Mesenteric fat pad (tissue), 1 donor: ENCODE results near the gene IKZF1.

DNA sequence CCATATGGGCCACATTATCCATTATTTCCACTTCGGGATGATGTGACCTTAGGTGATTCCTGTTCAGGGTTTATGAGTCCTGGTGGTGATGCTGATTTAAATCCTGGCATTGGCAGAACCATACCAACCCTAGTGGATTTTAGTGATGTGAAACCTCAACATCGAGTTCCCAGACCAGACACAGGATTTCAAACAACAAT, 561 bp downstream of the SPATA48 start:
- PRO-cap = no peak

DNA sequence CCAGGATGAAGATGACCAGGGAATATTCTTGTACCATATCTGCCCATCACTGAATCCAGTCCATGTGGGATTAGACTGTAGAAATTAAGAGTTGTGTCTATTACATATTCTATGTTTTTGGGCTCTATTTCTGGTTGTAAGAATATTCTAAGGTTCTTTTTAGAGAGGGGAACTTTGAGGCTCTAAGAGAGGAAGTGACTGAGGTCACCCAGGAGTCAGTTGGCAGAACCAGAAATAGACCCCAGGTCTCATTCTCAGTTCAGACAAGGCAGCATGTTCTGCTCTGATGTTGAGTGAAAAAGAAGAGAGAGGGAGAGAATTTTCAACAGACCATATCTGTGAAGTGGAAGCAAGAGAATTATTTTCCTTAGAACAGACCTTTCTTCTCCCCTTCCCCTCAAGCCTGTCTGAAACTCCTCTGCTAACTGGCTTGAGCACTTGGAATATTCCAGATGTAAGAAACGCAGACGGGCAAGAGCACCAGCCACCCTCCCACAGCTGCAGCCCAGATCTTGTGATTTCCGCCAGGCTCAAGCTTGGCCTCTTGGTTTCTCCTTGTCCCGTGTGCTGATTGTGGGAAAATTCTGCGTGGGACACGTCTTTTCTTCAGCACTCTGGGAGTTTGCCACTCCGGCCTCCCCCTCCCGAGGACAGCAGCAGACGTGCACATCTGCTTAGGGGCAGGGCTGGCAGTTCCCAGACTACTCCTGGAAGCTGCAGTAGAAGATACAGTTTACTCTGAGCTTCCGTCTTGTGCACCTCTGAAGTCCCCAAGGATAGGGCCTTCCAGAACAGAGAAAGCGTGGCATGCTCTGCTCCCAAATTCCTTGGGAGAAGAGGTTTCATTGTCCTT, 22.8 kb upstream of the IKZF1 start:
- PRO-cap = no peak

- PRO-cap = bidirectional peak, plus-strand start at chr7:50304716, minus-strand start at chr7:50304599
Observed at GRCh38 chr7:50304384-50305372, at the start of gene IKZF1. IKZF1 (plus strand) TSS chr7:50304716.

GRCh38 chr7:50306855-50308045, 2.7 kb downstream of the IKZF1 start:
- PRO-cap = no peak

GRCh38 chr7:50316104-50316701, 11.7 kb downstream of the IKZF1 start:
- PRO-cap = no peak

DNA sequence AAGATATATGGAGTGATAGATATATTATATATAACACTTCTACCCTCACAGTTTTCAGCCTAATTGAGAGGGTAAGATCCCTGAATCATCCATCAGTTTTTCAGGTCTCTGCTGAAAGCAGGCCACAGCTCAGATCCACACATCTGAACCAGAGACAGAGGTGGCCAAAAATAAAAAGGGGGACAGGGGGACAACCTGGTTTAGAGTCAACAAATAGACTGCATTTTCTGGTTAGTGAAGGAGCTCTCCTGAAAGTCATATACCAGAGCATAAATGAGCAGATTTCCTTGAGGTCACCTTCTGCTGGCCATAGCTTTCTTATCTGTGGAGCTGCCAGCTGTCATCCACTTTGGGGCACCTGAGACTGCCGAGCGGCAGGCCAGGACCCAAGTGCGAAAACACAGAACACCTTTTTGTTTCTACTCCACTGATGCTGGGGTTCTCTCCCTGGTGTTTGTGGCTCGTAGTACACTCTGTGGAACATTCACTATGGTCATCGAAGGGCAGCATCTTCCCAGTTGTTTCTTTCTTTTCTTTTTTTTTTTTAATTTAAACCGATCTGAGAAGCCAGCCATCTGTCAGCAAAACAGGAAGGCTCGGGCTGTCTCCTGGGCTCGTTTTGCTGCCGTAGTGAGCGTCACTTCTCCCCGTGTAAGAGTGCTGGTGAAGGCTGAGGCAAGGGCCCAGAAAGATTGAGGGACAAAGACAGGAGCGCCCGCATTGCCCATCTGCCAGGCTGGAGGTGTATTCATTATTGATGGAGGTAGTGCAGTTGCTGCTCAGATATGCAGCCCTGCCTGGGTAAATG, 13.5 kb downstream of the IKZF1 start:
- PRO-cap = no peak

GRCh38 chr7:50357872-50358641, 53.5 kb downstream of the IKZF1 start:
- PRO-cap = no peak

- PRO-cap = no peak
Observed at GRCh38 chr7:50405292-50406312, 44.5 kb downstream of the FIGNL1 start.

GRCh38 chr7:50643932-50644638, 78.9 kb upstream of the DDC start:
- PRO-cap = no peak

GRCh38 chr7:50654748-50655277, 89.6 kb upstream of the DDC start:
- PRO-cap = no peak

DNA sequence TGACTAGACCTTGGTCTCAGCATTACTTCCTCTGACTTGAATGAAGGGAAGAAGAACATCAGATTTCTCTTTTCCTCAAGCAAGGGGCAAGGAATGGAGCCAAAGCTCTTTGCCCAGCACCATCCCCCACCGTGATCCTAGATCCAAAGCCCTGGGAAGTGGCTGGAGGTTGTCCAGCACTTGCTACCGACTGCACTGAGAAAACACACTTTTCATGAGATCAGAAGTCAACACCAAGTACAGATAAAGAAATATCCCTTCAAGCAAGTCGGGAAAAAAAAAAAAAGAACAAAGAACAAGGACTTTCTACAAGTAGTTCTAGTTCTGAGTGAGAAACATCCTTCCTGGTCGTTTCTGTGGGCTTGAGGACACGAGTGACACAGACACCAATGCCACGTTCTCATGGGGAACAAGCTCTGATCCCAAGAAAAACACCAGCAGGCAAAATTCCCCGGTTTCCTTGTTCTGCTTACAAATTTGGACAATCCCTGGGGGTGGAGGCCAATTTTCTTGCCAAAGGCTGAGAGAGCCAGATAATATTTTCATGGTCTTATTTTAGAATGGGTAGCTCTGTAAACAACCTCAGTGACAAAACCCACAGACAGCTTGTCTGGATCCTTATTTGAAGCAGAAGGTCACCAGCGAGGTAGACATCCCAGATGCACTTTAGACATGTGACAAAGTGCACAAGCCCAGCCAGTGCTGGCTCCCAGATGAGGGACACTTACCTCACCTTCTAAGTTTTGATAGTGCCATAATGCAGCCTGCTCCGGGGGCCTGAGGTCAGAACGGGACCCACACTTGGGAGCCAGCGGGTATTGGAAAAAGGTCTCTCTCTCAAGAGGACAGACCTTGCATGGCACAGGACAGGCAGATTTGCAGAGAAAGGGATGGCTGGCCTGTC, 102.4 kb upstream of the DDC start:
- PRO-cap = no peak

GRCh38 chr7:50730586-50731210, 52.0 kb downstream of the GRB10 start:
- PRO-cap = no peak

GRCh38 chr7:50781941-50782371, 740 bp downstream of the GRB10 start:
- PRO-cap = no peak

GRCh38 chr7:51186386-51187199, 130.0 kb downstream of the COBL start:
- PRO-cap = no peak

DNA sequence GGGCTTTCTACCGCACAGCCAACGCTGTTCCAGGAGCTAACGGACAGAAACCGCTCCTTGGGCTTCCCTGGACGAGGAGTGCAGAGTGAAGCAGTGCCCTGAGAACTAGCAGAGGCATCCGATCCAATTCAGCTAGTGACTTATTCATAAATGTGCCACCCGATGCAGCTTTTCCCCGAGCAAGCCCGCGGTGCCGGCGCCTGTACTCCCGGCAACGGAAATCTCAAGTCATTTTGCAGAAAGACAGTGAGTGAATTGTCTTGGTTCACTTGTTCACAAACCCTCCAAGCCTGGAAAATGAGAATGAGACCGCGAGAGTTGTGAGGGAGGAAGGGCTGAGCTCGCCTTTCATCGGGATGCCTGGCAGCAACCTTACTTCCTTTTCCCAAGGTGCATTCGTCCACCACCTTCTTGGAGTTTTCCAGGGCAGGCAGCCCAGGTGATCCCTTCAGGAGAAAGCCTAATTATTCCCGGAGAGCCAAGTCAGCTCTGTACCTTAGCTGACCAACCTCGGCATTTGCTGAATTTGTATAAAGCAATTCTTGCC, 87.4 kb downstream of the COBL start:
- PRO-cap = no peak

- PRO-cap = no peak
Observed at GRCh38 chr7:51350188-51350601, 33.6 kb upstream of the COBL start.

GRCh38 chr7:51356927-51357797, 40.6 kb upstream of the COBL start:
- PRO-cap = no peak

GRCh38 chr7:52088061-52088684, 771.6 kb upstream of the COBL start:
- PRO-cap = no peak

DNA sequence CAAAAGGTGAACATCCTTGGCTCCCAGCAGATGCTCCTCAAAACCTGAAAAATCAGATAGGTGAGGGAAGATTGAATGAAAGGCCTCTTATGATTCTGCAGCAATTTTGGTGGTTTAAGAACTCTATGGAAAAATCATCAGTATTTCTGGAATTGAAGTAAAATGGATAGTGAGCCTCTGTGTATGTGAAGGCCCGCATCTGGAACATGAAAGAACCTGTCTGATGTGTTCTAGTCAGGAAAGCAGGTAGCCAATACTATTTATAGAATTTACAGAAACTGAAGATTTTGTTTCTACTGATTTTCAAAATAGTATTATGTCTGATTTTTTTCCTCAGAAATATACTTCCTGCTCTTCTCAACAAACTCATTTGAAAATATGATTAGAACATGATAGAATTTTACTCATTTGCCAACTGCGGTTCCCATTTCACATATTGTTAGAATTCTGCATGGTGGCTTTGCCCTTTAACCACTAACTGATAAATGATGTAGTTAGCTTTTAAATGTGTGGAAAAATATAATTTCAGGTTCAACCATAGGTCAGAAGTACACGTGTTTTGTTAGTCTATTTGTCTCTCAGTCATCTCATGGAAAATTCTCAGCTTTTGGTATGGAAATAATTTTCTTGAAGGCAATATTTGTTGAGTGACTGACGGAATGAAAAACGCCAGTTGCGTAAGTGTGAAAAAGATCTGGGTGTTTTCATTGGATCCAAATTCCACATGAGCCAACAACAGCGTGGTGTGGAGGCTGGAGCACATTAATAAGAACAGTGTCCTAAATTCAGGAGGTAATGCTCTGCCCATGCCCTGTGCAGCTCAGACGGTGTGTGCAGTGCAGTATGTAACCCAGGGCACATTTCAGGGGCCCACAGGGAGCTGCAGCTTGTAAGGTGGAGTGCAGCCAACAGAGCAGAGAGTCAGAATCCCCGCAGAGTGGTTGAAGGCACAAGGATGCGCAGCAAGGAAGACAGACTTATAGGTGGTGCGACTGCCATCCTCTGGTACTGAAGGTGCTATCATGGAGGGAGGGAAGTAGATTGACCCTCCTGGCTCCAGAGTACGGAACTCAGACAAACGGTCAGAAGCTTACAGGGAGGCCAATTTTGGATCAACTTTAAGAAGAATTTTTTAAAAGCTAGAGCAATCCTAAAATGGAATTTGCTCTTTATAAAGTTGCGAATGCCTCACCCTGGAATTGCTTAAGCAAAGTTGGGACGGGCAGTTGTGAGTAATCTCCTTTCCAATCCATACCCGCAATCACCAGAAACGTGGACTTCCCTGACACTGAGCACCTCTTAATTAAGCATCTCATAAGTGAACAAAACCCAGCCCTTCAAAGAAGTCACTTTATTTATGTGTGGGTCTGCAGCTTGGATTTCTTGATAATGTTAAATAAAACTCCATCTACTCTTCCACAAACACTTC, 37.8 kb downstream of the EGFR start:
- PRO-cap = no peak

GRCh38 chr7:55073796-55074578, 55.2 kb downstream of the EGFR start:
- PRO-cap = no peak